Kidney (tissue), 2 donors: Measurements from ENCODE around the genes PYGO1, PRTG and MYZAP.

DNA sequence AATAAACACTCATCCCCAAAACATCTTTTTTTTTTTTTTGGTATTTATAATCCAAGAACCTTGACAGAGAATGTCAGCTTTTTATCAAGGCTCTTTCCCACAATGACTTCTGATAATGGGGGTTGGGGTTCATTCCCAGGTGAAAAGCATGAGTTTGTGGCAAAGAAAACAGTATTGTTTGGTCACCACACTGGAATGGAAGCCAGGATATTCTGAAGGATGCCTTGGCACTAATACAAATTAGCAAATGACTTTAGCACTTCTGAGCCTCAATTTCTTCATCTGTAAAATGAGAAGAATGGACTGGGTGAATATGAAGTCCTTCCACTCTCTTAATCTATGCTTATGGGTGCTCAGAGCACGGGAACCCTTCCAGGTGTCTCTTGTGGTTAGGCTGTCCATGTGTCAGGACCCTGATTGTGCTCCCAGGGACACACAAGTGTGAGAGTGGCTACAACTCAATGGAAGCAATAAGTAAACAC lies 21.4 kb downstream of the RAB27A start:
- PRO-cap = no peak
- RRBS = no CpG with 5 or more reads among the region's 1 CpG

DNA sequence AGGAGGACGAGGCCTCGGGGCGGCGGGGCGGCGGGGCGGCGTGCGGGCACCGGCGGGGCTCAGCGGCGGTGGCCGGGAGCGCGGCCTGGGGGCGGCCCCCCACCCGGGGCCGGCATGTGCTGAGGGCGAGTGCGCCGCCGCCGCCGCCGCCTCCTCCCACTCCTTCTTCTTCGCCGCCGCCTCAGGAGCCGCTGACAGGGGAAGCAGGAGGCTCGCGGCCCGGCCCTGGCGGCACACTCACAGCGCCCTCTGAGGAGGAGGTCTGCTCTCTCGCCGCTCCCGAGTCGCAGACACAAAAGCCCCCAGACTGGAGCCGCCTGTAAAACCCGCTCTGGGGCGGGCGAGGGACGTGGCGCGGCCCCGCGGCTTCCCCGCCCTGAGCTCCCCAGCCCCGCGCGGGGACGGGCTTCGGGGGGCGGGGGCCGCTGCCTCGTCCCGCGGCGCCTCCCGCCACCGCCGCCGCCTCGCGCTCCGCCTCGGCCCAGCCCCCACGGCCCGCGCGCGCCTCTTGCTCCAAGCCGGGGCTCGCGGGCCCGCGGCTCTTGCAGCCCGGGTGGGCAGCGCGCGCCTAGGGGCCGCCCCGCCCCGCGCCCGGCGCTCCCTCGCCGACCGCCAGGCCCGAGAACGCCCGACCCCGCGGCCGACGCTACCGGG lies at the start of gene PYGO1:
PYGO1 (minus strand) TSS at position 294 of the 654 bp plus-strand sequence.
- PRO-cap = bidirectional peak, plus-strand start at position 184 of the sequence, minus-strand start at position 172 of the sequence; bidirectional peak, plus-strand start at position 516 of the sequence, minus-strand start at position 294 of the sequence
- RRBS = 2% methylated on average over 28 of the region's 99 CpGs

DNA sequence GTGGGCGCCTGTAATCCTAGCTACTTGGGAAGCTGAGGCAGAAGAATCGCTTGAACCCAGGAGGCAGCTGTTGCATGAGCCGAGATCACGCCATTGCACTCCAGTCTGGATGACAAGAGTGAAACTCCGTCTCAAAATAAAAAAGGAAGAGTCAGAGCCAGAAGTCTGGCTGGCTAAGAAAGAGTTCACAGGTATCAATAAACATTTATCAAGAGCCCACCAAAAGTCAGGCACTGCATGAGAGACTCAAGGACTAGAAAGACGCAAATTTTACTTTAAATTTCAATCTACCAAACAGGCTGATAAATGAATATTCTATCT lies 59.0 kb upstream of the PYGO1 start:
- PRO-cap = no peak
- RRBS = no CpG with 5 or more reads among the region's 6 CpGs

DNA sequence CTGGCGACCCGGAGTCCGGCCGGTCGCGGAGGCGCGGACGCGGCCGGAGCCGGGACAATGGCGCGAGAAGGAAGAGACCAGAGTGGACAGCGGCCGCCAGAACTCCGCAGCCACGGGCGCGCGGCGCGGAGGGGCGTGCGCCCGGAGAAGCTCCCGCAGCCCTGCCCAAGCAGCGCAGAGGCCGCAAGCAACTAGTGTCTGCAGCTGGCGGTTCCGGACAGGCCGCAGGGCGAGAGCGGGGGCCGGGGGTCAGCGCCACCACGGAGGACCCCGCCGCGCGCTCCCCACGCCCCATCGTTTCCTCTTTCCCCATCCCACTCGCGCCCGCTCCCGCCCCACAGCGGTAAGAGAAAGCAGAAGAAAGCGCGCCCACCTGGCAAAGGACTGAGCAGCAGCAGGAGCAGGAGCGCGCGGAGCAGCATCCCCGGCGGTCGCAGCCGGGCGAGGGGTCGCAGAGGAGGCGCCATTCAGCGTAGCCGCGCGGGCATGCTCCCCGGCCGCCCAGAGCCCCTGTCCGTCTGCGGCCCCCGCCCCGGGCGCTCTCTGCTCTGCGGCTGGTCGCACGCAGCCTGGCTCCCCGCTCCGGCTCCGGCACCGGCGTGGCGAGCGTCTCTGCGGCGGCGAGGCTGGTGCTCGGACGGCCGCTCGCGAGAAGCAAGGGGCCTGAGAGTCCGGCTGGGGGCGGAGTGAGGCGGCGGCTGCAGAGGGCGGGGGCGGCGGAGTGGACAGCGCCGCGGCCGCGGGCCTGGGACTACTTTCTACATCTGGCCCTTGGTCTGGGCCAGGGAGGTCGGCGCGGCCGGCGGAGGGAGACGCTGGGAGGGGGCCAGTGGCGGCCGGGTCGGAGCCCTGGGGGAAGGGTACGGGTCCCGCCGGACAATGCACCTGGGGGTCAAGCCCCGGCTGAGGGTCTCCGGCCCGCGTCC lies at the start of gene PRTG:
PRTG (minus strand) TSS at position 688 of the 926 bp plus-strand sequence.
- PRO-cap = bidirectional peak, plus-strand start at position 703 of the sequence, minus-strand start at position 625 of the sequence
- RRBS = 2% methylated on average over 56 of the region's 117 CpGs

DNA sequence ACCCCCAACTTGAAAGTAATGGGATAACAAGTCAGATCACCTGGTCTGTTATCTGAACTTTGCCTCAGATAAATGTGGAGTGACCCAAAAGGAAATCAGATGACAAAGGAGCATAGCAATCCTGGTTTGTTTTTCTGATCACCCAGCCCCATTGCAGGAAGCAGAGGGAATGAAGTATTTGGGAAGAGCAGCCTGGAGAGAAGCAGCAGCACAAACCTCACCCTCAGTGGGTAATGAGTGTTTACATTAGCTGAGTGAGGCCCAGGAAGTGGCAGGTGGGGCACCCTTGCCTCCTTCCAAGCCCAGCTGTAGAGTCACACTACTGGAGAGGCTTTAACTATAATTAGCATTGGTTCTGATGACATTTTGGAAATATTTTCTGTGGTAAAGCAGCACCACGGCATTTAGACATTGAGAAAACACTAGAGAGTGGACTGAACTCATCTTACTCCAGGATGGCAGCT lies 48.9 kb upstream of the PRTG start:
- PRO-cap = no peak
- RRBS = no CpG with 5 or more reads among the region's 1 CpG

GRCh38 chr15:56019181-56019388 lies 25.7 kb upstream of the NEDD4 start:
- PRO-cap = no peak
- RRBS = no CpG with 5 or more reads among the region's 3 CpGs

DNA sequence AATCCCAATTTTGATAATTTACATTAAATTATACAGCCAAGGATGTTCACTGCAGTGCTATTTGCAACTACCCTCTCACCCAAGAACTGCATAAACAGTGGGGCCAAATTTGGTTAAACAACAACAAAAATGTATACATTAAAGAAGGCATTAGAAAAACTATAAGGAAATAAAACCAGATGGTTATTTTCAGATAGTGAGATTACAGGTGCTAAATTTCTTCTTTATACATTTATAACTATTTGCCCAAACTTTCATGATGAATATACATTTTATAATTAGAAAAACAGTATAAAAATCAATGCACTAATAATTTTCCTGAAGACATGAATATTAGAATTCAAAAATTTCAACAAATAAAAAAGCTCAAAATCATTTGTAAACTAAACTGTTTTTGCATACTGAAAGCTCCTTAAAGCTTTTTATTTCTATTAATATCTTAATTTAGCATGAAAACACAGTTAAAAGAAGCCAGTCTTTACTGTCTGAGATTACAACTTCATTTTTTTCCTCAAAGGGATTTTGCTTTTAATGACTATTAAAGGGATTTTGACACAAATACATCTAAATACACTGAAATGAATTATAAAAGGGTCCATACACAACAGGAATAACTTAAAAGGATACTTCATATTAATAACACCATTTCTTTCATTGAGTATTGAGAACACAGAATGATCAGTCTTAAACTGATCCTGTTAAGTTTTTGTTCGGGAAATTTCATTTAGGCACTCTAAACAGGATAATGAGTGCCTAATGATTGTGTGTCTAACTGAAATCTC lies 110.6 kb downstream of the RFX7 start:
- PRO-cap = no peak
- RRBS = no CpG with 5 or more reads among the region's 1 CpG

- PRO-cap = no peak
- RRBS = no CpG with 5 or more reads among the region's 10 CpGs
Measured at GRCh38 chr15:56139115-56139605, 104.5 kb downstream of the RFX7 start.

DNA sequence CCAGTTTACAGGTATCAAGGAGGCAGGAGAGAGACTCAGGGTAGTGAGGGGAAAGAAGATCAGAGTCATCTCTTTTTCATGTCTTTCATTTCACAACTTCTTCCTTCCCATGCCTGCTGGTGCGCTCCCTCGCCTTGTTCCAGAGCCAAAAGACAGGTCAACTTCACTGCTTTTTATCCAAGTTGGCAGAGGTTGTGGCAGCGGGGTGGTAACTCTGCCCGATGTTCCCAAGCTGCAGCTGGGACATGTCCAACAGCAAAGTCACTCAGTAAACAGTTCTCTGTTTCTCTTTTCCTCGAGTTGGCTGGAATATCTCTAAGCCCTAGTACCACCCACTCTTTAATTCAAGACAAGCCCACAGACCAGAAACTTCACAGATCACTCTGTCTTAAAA lies 86.3 kb upstream of the TCF12 start:
- PRO-cap = no peak
- RRBS = no CpG with 5 or more reads among the region's 5 CpGs

GRCh38 chr15:56968920-56969887 lies 50.8 kb downstream of the TCF12 start:
- PRO-cap = no peak
- RRBS = no CpG with 5 or more reads among the region's 10 CpGs

DNA sequence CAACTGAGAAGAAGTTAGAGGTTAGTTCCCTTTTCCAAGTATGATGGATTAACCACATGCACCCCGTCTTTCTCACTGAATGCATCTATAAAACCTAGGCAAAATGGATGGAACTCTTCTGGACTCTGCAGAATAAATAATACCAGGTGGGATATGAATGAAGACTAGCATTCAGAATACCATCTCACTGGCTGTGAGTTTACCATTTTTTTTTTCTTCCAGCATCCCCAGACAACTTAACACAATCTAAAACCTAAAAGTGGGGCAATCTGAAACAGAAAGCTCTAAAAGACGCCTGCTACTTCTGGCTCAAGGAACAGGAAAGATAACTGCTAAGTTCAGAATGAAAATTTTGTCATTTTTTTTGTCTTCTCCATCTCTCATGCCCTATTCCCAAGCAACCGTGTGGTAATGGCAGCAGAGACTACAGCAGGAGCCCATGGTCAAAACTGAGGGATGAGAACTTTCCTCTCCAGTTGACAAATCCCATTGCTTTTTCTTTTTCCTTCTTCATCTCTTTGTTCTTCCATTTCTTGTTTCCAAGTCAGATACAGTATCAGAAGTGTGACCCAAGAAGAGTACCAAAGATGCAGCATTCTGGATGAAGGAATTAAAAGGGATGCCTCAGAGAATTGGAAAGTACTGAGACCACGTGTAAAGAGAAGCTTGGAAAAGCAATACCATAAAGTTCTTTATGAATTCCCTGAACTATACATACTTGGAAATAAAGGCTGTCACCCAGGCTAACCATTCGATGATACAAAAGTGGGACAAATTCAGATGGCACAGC lies 74.6 kb downstream of the TCF12 start:
- PRO-cap = no peak
- RRBS = no CpG with 5 or more reads among the region's 5 CpGs

GRCh38 chr15:56996163-56996765 lies 77.8 kb downstream of the TCF12 start:
- PRO-cap = no peak
- RRBS = no CpG with 5 or more reads among the region's 1 CpG

DNA sequence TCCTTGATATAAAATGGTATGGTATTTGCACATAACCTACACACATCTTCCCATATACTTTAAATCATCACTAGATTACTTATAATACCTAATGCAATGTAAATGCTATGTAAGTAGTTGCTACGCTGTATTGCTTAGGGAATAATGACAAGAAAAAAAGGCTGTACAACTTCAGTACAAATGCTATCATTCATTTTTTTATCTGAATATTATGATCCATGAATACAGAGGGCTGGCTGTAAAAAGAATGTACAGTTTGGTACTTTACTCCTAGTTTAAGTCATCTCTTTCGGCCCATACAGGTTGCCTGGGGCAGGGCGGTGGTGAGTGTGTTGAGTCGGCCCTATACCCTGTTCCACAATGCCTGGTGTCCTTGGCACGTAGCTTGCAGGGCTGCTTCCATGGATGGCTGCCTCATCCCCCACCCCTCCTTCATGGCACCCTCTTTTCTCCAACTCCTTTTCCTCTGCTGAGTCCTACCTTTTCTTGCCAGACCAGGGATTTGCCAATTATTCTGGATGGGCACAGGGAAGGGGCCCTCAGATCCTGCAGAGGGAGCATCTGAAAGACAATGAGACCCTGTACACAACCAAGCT lies 73.8 kb upstream of the CGNL1 start:
- PRO-cap = no peak
- RRBS = no CpG with 5 or more reads among the region's 5 CpGs

DNA sequence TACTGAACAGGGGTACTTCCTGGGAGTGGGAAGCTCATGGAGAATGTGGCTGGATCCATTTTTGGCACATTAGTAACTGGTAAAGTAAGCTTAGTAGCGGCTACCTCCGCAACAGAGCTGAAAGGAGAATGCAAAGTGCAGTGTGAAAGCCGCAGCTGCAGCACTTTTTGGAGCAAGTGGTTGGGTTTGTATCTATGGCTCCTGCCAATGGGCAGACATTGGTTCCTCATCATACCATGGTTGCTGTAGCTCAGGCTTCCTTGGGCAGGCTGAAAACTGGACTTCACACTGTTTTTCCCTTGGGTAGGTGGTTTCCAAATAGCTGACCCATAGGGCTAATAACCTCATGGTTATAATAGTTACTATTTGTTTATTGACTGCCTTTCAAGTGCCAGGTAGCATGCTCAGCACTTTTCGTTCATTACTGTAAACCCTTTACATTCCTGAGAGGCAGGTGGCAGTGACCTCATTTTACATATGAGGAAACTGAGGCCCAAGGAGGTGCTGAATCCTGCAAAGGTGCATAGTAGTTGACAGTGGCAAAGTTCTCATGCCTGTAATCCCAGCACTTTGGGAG lies 4.5 kb downstream of the CGNL1 start:
- PRO-cap = no peak
- RRBS = no CpG with 5 or more reads among the region's 4 CpGs

DNA sequence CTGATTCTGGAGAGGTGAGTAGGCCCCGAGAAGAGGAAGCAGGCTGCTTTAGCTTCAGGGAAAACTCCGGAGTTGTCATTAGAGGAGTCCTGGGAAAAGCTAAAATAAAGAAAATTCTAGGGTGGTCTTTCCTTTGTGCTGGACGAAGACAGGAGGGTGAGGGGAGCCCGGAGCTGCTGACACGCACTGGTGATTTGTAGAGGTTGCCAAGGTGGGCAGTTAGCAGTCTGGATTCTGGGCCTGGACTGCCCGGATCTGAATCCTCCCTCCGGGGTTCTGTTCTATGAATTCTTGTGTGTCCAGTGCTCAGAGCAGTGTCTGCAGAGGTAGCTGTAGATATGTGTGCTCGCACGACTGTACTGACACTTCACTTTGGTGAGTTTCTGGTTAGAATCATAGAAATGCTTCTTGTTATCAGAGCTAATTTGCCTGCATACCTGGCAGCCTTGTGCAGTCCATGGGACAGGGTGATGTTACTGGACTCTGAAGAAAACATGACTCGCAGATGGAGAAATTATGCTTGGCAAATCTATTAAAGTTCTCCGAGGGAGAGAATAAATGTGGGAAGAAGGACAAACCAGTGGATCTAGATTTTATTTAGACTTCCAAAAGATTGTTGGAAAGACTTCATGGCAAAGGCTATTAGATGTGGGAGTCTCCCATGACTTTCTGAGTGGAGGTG lies 12.1 kb downstream of the CGNL1 start:
- PRO-cap = no peak
- RRBS = 46% methylated on average over 5 of the region's 11 CpGs

GRCh38 chr15:57578330-57578783 lies 13.3 kb upstream of the MYZAP start:
- PRO-cap = no peak
- RRBS = no CpG with 5 or more reads among the region's 5 CpGs

DNA sequence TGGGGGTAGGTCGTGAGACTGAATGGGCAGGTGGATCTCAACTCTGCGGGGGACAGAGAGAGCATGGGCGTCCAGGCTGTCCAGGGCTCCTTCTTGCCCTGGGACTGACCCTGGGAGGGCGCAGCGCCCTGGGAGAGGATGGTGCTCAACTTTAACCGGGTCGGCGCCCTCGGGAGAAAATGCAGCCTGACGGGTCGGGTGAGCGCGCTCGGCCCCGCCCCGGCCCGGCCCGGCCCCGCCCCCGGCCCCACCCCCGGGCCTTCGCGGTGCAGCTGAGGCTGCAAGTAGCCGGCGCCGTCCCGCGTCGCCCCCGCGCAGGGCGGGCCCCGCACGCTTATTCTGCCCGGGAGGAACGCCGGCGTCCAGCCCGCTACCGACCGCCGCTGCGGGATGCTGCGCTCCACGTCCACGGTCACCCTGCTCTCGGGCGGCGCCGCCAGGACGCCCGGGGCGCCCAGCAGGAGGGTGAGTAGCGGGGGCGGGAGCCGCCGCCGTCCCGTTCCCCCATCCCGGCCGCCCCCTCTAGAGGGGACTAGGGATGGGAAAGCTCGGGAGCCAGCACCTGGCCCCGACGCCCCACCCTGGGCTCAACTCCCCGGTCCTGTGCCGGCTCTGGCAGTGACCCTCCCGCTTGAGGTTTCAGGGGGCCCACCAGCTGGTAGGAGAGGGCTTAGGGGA lies at the start of gene MYZAP:
MYZAP (plus strand) TSS at position 260 of the 678 bp plus-strand sequence.
- PRO-cap = bidirectional peak, plus-strand start at position 267 of the sequence, minus-strand start at position 106 of the sequence
- RRBS = 3% methylated on average over 48 of the region's 67 CpGs

GRCh38 chr15:57625632-57626228 lies 34.0 kb downstream of the MYZAP start:
- PRO-cap = no peak
- RRBS = no CpG with 5 or more reads among the region's 8 CpGs

DNA sequence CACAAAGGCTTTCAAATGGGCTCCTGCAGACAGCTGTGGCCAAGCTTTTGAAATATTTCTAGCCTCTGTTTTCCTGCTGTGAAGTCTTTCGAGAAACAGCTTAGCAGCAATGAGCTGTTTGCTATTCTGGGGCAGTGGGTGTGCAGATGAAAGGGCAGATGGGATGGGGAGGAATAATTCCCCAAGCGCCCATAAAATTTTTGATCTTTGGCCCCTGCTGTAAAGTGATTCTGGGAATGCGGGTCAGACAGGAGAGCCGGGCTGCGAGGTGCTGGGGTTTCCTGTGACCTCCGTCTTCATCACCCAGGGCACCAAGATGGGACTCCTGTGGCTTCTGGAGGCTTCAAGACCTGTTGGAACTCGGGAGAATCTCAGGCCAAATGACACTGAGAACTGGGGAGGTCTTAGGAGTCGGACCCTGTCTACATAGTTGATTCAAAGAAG lies 86.2 kb downstream of the POLR2M start:
- PRO-cap = no peak
- RRBS = no CpG with 5 or more reads among the region's 8 CpGs

GRCh38 chr15:58145982-58147266 lies 8.2 kb downstream of the AQP9 start:
- PRO-cap = no peak
- RRBS = no CpG with 5 or more reads among the region's 14 CpGs